Bronchial epithelial cell (primary cell): ENCODE measurements around the gene MAPK7.

DNA sequence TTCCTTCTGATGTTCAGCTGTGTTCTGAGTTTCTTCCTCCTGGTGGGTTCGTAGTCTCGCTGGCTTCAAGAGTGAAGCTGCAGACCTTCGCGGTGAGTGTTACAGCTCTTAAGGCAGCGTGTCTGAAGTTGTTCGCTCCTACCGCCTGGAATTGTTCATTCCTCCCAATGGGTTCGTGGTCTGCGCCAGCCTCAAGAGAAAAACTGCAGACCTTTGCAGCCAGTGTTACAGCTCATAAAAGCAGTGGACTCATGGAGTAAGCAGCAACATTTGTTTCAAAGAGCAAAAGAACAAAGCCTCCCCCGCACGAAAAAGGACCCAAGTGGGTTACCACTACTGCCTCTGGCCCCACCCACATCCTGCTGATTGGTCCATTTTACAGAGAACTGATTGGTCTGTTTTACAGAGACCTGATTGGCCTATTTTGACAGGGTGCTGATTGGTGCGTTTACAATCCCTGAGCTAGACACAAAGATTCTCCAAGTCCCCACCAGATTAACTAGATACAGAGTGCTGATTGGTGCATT lies 16.3 kb downstream of the TOM1L2 start:
- RRBS, 2 experiments: no CpG with 5 or more reads among the region's 12 CpGs

DNA sequence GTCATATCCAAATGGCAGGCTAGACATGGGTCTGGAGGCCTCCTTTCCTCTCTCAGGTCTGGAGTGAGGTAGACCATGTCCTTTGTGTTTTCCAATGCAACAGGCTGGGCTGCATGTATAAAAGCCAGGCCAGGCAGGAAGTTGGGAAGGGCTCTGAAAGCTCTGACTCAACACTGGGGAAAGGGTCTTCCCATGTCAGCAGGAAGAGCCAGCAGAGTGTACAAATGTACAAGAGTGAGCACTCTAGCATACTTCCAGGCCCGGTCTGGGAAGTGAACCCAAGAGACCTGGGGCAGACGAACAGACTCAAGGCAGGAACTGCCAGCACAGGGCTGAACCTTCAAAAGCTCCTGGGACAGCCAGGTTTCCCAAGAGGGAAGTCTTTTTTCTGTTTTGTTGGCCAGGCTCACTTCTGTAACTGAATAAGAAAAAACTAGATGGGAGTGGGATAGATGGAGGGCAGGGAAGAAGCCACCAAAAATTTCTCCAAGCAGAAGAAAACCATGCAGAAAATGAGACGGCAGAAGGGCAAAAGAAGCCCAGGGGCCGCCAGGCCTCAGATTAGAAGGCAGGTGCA lies 6.9 kb downstream of the ATPAF2 start:
- RRBS, 2 experiments: no CpG with 5 or more reads among the region's 4 CpGs

DNA sequence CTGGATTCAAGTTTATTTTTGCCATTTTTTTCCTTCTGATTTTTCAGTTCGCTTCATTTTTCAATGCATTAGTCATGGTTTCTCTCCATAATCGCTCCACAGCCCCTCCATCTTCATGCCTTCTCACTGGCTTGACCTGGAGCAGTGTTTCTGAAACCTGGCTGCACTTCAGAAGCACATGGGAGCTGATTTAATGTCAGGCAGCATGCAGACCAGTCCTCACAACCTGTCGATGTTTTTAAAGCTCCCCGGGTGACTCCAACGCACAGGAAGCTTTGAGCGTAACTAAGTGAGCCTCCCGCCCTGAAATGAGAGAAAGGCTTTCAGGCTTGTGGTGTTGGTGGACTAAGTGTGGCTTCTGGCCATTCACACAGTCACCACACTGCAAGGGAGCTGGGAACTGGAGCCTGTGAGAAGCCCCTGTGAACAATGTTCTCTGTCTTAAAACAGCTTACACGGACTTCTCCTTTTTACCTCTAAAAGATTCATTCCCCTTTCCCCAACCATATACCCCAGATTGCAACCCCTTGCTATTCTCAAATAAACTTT lies 16.8 kb upstream of the DRG2 start:
- RRBS, 2 experiments: no CpG with 5 or more reads among the region's 8 CpGs

- RRBS, 2 experiments: 77 to 93% methylated on average over 3 of the region's 6 CpGs
Measured at GRCh38 chr17:18108365-18108671, 238 bp upstream of the MYO15A start.

DNA sequence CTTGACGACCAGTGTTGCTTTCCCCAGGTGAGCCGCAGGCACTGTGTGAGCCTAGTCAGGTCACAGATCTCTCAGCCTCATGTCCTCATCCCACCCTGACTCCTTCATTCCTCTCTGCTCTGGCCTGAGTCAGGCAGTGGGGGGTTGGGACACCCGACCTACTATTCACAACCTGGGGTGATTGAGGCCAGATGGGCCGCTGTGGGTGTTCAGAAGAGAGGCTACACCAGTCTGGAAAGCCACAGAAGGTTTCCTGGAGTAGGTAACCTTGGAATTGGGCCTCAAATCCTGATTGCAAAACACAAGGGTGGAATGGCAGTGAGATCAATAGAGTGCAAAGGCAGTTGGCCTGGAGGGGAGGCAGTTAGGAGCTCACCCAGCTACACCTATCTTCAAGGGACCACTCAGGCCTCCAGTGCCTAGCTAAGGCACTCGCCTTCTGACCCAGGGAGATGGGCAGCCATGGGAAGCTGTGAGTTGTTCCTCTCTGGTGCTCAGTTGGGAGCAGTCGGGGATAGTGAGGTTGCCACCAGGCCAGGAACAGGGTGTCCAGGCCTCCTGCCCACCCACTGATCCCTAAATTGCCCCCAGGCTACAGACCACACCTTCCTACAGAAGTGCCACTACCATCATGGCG lies 29.8 kb downstream of the MYO15A start:
- RRBS, 2 experiments: no CpG with 5 or more reads among the region's 7 CpGs

GRCh38 chr17:18246688-18247619 lies 11.6 kb downstream of the FLII start:
- RRBS, 2 experiments: no CpG with 5 or more reads among the region's 54 CpGs

DNA sequence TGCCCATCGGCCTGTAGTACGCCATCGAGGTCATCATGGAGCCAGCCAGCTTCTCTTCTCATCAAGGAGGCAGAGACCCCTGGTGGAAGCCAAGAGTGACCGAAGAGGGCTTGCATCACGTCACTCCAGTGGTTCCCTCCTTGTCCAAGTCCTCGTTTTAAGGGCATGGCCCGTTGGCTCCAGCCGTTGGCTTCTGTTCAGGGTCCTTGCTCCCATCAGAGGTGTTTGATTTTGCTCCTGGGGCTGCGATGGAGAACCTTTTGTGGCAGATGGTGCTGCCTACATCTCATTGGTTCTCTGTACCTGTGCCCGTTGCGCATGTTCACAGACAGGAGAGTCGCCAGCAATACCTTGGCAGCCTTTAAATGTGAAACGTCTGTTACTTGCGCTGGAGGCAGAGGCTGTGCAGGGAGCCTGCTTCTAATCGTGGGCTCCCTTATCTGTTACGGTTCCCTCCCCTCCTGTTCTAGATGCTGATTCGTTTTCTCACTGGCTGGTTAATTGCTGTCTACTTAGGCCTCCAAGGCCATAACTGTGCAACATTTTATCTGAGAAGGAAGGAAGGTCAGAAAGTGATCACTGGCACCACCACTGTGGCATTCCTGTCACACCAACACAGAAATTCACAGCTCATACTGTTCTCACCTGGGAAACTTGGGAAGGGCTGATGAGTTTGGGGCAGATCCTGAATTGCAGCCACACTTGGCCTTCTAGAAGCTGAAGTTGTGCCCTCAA lies 9.6 kb downstream of the SMCR8 start:
- RRBS, 2 experiments: no CpG with 5 or more reads among the region's 17 CpGs

DNA sequence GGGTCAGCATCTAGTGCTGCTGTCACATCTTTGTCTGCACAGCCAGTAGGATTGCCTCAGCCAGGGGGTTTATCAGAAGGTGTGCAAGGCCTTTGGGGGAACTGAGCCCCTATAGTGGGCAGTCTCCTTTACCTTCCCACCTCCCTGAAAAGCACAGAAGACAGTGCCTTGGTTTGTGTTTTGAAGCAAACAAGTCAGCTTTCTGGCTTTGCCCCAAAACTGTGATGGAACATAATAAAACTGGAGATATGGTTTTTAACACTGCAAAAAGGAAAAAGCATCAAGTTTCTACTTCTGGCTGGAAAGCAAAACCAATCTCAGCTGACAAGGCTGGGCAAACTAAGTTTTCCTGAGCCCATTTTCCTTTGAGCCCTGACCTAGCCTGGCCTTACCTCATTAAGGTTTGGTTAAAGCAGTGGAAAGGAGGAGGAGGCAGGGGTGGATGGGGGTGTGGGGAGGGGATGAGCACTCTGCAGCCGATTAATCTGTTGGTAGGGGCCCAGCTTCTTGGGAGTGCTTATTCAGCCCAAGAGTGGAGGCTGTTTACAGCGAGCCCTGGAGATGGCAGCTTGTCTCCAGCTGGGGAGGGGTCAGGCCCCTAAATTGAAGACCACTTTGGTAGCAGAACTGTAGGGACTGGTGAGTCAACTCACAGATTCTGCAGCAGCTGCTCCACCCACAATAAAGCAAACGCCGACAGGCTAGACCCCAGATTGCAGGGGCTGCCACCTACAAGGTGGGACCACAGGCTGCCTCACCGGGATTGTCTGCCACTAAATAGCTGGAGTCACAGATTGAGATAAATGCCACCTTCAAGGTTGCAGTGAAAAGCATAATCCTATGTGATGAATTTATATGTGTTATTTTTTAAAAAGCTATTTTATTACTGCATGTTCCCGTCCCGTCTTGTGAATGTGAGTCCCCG lies 12.0 kb downstream of the SMCR8 start:
- RRBS, 2 experiments: no CpG with 5 or more reads among the region's 8 CpGs

DNA sequence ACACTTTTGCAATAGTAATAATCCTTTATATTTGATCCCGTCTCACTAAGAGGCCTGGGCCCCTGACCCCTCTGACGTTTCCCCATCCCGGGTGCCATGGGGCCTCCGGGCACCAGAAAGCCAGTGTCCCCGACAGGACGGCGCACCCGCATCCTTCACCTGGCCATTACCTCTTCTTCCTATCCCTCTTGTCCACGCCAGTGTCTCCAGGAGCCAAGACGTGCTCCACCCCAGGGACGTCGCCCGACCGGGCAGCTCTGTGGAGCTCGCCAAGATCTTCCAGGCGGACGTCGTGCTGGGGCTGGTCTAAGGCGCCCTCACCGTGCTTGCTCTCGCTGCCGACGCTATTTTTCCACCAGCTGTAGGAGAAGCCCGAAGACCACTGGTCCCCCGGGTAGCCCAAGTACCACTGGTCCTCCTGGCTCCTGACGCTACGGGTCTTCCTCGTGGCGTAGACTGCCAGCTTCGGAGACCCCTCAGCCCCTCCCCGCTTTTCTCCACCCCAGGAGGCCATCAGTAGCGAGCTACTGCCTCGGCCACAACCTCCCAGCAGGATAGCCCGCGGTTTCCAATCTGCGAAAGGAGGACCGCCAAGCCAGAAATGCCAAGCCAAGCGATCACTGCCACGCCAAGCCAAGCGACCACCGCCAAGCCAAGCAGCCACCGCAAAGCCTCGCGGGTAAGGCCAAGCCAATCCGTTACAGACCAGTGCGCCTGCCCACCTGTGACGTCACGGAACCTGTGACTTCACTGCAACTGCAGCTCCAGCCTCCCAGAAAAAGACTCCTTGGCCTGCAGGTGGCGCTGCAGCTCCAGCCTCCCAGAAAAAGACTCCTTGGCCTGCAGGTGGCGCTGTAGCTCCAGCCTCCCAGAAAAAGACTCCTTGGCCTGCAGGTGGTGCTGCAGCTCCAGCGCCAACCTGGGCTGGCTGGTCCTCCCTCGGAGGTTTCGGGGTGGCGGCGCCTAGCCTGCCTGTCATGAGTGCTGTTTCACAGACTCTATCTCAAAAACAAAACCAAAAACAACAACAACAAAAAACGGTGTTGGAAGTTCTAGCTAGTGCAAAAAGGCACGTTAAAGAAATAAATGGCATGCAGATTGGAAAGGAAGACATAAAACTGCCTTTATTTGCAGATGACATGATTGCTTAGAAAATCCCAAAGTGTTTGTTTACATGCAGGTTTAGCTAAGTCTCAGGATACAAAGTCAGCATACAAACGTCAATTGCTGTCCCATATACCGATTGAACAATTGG lies 18.8 kb downstream of the TBC1D28 start:
- RRBS, 2 experiments: no CpG with 5 or more reads among the region's 59 CpGs

DNA sequence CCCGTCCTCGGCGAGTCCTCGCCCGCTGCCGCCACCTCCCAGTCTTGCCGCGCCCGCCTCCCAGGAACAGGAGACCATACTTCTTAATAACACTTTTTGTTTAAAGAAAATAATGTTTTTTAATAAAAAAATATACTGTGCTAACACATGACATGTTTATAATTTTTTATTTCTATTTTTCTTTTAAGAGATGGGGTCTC lies 9.1 kb downstream of the FOXO3B start:
- RRBS, 2 experiments: no CpG with 5 or more reads among the region's 9 CpGs

DNA sequence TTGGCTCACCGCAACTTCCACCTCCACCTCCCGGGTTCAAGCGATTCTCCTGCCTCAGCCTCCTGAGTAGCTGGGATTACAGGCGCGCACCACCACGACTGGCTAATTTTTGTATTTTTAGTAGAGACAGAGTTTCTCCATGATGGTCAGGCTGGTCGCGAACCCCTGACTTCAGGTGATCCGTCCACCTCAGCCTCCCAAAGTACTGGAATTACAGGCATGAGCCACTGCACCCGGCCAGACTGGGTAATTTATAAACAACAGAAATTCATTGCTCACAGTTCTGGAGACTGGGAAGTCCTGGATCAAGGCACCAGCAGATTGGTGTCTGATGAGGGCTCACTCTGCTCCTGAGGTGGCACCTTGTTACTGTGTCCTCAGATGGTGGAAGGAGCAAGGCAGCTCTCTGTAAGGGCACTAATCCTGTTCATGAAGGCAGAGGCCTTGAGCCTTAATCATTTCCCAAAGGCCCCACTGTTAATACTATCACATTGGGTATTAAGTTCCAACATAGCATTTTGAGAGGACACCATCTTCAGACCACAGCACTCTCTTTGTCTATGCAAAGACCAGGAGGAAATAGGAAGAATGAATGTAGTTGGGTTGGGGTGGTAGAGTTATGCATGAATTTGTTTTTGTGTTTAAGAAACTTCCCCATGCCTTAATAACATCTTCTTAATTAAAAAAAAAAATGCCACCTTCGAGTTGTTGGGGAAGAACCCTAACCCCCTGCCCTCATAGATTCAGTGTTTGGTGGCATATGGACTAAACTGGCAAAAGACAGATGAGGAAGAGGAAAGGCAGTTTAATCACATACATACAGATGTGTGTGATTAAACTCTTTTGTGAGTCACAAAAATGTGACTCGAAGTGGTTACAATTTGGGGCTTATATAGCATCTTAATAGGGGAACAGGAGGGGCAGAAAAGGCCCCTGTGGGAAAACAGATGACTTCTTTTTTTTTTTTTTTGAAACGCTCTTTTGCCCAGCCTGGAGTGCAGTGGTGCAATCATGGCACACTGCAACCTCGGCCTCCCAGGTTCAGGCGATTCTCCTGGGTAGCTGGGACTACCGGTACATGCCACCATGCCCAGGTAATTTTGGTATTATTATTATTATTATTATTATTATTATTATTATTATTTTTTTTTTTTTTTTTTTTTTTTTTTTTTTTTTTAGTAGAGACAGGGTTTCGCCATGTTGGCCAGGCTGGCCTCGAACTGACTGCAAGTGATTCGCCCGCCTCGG lies 35.1 kb upstream of the SLC5A10 start:
- RRBS, 2 experiments: no CpG with 5 or more reads among the region's 21 CpGs

GRCh38 chr17:19062123-19062738 lies 15.5 kb upstream of the GRAP start:
- RRBS, 2 experiments: no CpG with 5 or more reads among the region's 45 CpGs

- RRBS, 2 experiments: no CpG with 5 or more reads among the region's 45 CpGs
Measured at GRCh38 chr17:19187943-19188617, 49.1 kb upstream of the EPN2 start.

DNA sequence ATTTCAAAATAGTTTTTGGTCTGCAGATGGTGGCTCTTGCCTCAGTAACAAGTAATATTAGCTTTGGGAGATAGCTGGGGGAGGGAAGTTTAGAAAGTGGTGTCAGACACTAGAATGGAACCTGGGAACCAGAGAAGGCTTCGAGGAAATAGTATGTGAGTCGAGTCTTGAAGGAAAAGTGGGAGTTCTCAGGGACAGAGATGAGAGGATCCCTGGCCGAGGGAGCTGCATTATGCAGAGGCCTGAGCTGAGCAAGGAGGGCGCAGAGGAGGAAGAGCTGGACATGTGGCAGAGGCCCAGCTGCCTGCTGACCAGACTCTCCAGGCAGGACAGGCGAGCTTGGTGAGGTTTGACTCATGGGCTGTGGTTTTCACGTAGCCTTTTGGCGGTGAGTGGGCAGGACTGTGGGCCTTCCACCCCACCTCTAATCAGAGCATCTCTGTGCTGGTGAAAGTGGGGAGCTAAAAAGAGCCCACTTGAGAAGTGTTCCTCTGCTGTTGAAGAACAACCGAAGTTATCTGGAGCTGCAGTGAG lies 11.6 kb downstream of the EPN2 start:
- RRBS, 2 experiments: no CpG with 5 or more reads among the region's 8 CpGs

DNA sequence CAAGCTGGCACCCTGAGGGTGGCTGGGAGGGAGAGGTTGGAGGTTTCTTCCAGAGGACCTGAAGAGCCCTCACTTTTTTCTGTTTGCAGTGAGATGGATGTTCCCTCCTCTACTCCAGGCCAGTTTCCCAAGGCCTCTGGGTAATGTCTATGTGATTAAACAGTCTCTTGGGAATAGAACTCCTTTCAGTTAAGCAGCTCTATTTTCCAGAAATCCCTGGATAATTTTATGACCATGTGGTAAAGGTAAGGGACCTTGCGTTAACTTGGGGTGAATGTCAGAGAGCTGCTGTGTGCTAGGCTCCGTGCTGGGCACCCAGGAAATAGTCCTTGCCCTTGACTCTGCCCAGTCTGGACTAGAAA lies 12.1 kb downstream of the EPN2 start:
- RRBS, 2 experiments: no CpG with 5 or more reads among the region's 2 CpGs

DNA sequence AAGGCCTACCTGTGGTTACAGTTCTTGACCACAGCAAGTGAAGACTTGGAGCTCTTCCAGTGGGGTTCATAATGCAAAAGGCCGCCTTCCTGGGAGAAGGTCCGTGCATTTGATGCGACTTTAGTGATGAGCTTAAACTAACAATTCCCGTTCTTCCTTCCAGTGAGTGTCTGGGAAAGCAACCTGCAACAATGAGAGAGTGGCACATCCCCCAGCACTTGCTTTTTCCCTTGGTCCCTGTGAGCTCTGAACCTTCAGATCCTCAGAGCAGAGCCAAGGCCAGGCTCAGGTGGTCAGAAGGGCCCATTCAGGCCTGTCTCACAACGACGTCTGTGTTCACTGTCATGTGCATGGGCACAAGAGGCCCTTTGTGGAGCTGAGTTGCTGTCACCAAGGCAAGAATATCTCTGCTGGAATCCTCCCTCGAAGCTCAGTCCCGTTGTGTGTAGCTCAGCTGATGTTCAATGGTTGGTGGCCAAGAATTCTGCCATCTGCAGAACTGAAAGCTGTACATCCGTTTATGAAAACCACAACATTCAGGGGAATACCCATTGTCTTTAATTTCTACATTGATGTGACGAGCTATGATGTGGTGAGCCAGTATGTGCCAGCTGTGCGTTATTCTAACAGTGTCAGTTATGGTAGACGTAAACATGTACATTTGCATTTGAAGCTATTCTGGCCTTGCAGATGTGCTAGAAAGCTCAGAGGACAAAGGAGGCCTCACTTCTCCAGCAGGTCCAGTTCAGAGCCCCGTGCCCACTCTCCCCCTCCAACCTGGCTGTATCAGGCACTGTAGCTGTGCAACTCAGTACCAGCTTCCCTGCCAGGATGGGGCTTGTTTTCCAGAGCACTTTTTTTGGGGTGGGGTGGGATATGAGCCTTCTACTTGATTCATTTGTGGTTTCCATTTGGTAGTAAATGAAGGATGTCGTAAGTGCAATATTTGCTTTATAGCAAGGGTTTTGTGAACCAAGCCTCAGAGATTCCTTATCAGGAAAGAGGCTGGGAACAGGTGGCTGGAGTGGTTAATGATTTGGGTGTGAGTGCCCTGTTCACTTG lies 56.3 kb downstream of the B9D1 start:
- RRBS, 2 experiments: no CpG with 5 or more reads among the region's 14 CpGs

DNA sequence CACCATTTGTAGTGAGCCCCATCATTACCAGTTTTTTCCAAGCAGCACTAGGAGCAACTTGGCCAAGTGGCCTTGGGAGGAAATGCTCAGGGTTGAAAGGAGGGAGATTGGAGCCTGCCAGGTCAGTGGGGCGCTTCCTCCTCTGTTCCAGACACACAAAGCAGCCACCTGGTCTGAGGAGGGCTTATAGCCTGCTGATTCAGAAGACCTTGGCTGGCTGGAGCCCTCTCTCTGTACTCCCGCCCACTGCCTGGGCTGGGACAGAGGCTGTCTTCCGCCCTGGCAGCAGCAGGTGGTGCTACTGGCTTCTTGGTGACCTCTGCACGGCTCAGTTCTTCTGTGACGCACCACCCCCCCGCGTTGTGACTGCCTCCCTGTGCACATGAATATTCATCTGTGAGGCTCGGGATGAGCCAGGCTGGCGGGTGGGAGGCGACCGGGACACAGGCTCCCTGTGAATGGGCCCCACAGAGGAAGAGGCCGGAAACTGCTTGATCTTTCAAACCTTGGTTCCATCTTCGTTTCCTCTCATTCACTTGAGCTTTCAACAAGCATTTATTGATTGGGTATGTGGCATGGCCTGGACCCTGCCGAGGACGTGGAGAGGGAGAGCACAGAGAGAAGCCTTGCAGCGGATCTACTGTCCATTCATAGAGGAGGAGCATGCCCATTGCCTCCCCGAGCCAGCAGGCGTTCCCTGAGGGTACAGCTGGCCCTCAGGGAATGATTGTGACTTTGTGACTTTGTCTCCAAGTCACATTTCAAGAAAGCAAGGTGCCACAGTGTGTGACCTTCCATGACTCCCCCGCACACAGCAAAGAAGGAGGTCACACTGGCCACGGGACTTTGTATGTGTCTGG lies 45.1 kb downstream of the B9D1 start:
- RRBS, 2 experiments: no CpG with 5 or more reads among the region's 20 CpGs

DNA sequence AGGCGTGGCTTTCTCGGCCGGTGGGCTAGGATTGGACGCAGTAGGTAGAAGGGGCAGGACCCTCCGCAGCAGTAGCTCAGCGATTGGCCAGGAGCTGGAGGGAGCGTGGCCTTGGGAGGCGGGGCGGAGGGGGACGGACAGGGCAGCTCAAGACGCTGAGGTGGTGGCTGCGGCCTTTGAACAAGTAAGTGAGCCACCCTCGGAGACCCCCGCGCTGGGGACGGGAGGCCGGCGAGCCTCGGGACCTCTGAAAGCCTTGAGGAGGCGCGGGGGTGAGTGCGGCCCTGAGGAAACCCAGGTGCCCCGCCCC lies at the start of gene MAPK7:
TSS of gene MAPK7 (plus strand) at position 140 of the 310 bp plus-strand sequence.
- RRBS, 2 experiments: 1 to 2% methylated on average over 3 of the region's 23 CpGs

DNA sequence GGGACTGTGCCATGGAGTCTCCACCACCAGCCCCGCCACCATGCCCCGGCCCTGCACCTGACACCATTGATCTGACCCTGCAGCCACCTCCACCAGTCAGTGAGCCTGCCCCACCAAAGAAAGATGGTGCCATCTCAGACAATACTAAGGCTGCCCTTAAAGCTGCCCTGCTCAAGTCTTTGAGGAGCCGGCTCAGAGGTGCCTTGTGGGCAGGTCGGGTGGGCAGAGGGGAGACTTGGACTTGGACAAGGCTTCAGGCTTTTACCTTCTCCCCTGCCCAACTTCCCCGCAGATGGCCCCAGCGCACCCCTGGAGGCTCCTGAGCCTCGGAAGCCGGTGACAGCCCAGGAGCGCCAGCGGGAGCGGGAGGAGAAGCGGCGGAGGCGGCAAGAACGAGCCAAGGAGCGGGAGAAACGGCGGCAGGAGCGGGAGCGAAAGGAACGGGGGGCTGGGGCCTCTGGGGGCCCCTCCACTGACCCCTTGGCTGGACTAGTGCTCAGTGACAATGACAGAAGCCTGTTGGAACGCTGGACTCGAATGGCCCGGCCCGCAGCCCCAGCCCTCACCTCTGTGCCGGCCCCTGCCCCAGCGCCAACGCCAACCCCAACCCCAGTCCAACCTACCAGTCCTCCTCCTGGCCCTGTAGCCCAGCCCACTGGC lies 3.3 kb downstream of the MAPK7 start:
- RRBS, 2 experiments: no CpG with 5 or more reads among the region's 28 CpGs

- RRBS, 2 experiments: no CpG with 5 or more reads among the region's 23 CpGs
Measured at GRCh38 chr17:19386128-19387058, 597 bp downstream of the MFAP4 start.